Pericardium fibroblast (primary cell): ENCODE measurements around the gene EHBP1.

GRCh38 chr2:61005981-61006239 lies 11.6 kb upstream of the PEX13 start:
- RAMPAGE, long total RNA, result no peak

GRCh38 chr2:61176764-61177599 lies 15.0 kb downstream of the C2orf74 start:
- RAMPAGE, long total RNA, result no peak

DNA sequence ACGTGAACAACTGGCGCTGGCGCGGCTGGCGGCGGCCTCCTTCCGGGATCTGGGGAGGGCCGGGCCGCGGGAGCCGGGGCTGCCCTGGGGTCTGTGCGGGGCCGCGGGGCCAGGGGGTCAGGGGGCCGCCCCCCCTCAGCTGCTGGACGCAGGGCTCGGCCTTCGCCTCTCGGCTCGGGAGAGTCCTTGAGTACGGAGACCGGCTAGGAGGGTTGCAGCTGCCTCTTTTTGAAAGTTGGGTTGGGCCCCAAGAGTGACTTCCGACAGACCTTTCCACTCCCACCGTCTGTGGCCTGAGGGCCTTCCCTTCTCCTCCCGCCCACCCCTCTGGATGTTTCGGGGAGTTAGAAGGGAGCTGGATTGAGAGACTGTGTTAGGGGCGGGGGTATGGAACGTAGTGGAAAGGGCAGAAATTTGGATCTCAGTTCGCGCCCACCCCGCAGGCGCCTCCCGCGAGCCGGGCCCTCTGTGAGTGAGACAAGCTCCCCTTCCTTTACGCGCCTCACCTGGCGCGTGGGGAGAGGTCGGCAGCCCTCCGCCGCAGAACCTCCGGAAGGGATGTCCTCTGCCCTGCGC lies 15.7 kb downstream of the C2orf74 start:
- RAMPAGE, long total RNA, result no peak

GRCh38 chr2:61348040-61348622 lies 122.8 kb downstream of the USP34 start:
- RAMPAGE, long total RNA, result no peak

DNA sequence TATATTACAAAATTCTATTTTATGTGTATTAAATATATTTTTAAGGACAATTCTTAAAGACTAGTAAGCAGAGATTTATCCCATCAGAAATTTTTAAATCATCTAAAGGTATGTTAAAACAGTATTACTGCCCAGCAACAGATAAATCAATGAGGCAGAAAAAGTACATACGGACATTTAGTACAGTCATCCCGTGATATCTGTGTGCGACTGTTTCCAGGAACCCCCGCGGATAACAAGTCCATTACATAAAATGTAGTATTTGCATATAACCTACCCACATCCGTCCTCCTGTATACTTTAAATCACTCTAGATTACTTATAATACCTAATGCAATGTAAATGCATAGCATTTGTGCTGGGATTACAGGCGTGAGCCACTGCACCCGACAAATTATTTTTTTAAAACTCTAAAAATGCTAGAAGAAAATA lies 91.7 kb downstream of the FAM161A start:
- RAMPAGE, long total RNA, result no peak

- RAMPAGE, long total RNA, result no peak
Observed at GRCh38 chr2:61867724-61868858, 14.2 kb upstream of the FAM161A start.

- RAMPAGE, long total RNA, result no peak
Observed at GRCh38 chr2:61887620-61888276, 708 bp downstream of the CCT4 start.

DNA sequence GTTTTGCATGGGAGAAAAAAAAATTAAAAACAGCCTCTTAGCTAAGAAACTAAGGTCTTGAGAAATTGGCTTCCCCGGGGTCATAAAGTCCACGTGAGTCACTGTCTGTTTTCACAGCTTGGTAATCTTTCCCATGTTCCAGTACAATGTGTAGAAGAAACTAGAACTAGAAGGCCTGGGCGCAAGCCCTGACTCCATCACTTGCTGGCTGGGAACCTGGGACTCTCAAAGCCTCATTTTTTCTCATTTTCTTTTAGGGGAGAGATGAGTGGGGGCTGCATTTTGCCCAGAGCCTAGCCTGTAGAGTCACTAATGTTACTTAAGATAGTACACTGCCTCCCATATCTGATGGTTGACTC lies 20.8 kb downstream of the B3GNT2 start:
- RAMPAGE, long total RNA, result no peak

DNA sequence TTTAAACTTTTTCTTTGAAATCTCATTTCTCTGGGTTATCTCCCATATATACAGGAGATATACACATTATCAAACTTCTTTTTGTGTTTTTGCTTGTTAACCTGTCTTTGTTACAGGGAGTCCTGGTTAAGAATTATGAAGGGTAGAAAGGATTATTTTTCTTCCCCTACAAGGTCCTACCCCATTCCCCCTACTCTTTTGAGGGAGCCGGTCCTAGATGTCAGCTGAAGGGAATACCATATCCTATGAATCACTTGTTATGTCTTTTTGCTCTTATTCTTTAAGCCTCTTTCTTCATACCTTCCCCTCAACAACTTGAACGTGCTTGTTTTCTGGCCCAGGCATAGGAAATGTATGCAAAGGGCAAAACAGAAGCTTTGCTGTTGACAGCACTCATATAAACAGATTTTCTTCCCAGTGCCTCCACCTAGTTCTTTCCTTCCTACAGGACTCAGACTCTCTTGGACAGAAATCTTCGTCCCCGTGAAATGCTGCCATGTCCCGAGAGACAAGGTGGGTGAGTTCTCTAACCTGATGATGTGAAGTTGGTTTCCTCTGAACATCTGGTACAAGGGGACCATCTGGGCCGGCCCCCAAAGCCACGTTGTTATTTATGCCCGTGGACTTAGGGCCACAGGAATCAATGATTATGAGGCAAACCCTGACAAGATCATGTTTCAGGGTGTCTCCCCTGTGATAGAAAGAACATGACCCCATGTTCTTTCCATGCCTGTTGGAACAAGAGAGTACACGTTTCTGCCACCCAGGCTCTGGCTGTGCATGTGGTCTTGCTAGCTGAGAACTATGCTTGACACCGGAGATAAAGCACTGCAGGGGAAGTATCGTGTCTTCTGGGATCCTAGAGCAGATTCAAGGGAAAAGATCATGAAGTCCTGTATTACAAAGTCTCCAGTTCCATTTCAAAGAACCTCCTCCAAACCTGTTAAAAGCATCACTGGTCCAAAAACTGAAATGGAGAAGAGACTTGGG lies 64.4 kb downstream of the TMEM17 start:
- RAMPAGE, long total RNA, result no peak

GRCh38 chr2:62705117-62706077 lies at the start of gene EHBP1:
Gene EHBP1, plus strand, starts transcription at chr2:62705713.
- RAMPAGE, long total RNA, result start-site peak on the plus strand at chr2:62705821-62706049, 31 and 23 reads in 2 replicates

DNA sequence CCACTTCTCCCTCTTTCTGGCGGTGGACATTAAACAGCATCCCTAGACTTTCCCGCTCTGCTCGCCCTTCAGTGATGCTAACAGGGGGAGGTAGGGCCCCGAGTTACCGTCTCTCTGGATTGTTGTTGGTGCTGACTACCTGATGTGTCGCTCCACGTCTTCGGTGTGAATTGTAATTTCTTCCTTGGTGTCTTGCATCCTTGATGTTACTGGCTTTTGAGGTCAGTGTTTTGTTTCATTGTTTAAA lies 944 bp downstream of the EHBP1 start:
- RAMPAGE, long total RNA, result no peak

DNA sequence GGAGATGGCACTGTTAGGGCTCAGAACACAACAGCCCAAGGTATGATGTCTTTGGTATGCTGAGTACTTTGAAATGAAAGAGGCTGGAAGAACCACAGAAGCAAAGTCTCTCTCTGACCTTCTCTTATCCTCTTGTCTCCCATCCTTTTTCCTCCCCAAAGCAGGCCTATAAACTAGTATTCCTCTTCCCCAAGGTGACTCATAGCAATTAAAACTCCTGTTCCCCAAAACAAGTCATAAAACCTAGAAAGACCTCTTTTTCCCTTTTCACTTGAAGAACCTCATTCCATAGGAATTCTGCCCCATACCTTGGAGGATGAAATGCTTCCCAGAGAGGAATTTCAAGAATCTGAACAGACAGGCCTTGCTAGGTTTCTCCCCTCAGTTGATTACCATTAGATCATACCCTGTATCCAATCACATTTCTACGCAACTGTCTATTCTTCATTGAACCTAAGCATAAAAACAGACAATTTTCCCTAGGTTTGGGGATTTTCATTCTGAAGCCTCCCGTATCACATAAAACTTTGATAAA lies 25.8 kb downstream of the MDH1 start:
- RAMPAGE, long total RNA, result no peak

GRCh38 chr2:63741003-63741548 lies 100.6 kb upstream of the UGP2 start:
- RAMPAGE, long total RNA, result no peak

DNA sequence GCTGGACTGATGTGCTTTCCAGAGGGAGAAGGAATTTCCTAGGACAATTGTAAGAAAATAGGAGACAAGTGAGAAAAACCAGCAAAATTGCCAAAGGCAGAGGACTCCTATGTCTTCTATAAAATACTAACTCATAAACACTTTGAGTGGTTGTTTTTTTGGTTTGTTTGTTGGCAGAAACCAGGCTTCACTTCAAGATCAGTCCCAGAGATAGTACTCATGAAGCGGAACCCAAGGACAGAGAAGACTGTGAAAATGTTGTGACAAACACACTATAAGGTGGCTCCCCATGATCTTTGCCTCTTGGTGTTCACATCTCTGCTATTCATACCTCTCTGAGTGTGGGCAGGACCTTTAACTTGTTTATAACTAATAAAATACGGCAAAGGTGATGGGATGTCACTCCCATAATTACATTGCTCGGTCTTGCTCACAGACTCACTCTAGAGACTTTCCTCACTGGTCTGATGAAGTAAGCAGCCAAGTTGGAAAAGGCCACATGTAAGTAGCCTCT lies 30.7 kb upstream of the UGP2 start:
- RAMPAGE, long total RNA, result no peak

GRCh38 chr2:63855859-63856630 lies 14.3 kb downstream of the UGP2 start:
- RAMPAGE, long total RNA, result no peak

GRCh38 chr2:63884819-63885150 lies 43.1 kb downstream of the UGP2 start:
- RAMPAGE, long total RNA, result no peak

DNA sequence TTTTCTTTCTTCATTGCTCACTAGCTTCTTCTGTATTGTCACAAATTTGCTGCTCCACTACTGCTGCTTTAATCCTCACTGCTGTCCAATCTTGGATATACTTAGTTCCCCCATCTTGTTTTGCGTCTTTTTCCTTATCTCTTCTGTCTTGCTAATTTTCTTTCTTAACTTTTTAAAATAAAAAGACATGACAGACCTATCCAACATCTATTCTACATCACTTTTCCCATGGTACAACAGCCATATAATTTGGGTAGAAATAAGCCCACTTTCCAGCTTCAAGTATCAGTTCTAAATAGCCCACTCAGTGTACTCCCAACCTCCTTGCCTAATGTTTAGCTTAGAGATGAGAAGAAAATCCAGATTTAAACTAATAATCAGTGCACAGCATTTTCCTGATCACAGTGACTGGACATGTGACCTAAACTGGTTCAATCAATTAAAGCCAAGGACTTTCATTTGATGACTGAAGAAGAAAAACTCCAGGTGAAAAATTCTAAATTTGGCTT lies 83.8 kb downstream of the VPS54 start:
- RAMPAGE, long total RNA, result no peak

DNA sequence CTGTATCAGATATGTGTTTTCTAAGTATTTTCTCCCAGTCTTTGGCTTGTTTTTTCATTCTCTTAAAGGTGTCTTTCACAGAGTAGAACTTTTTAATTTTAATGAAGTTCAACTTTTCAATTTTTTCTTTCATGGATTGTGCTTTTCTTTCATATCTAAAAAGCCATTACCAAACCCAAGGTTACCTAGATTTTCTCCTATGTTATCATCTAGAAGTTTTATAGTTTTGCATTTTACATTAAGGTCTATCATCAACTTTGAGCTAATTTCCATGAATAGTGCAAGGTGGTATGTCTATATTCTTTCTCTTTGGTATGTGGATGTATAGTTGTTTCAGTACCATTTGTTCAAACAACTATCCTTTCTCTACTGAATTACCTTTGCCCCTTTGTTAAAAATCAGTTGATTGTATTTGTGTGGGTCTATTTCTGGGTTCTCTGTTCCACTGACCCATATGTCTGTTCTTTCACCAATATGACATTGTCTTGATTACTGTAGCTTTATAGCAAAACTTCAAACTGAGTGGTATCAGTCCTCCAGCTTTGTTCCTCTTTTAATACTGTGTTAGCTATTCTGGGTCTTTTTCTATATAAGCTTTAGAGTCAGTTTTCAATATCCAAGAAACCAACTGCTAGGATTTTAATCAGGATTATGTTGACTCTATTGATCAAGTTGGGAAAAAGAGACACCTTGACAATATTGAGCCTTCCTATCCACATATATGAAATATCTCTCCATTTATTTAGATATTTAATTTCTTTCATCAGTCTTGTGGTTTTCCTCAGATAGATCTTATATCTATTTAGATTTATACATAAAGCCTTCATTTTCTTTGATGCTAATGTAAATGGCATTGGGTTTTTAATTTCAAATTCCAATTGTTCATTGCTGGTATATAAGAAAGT lies 45.1 kb downstream of the VPS54 start:
- RAMPAGE, long total RNA, result no peak

DNA sequence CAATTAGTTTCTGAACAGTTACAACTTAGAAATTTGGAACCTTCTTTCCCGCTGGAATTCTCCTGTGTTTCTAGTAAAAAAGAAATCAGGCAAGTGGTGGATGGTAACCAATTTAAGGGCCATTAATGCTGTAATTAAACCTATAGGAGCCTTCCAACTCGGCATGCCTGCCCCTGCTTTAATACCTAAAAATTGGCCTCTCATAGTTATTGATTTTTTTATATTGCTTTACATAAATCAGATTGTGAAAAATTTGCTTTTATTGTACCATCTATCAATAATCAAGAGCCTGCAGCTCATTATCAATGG lies 26.7 kb downstream of the VPS54 start:
- RAMPAGE, long total RNA, result no peak

- RAMPAGE, long total RNA, result no peak
Observed at GRCh38 chr2:64104201-64105226, 39.7 kb downstream of the PELI1 start.